ENCODE measurements around the genes ADH1C and C4orf17.

GRCh38 chr4:99154610-99155123, 10.6 kb upstream of the ADH4 start:
- PRO-cap = no peak

DNA sequence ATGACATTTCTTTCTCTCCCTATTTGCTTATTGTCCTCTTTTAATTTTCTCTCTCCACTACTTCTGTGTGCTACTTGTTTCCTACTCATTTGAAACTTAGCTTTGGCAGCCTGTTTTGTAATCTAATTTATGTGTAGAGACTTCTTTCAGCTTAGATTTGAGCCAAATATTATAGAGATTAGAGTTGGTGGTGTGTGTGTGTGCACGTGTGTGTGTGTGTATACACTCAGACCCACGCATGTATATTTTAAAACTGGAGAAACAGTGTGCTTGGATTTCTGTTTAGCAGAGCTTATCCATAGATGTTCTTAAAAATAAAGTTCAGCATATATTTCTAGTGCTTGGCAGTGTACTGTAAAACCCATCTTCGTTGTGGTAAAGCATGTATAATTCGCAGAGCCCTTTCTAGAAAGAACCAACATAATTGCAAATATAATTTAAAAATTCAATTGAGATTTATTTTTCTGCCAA, 1.8 kb downstream of the ADH1B start:
- PRO-cap = no peak

- PRO-cap = no peak
Measured at GRCh38 chr4:99320012-99320710, 1.0 kb downstream of the ADH1B start.

GRCh38 chr4:99342819-99343182, 9.7 kb downstream of the ADH1C start:
- PRO-cap = no peak

DNA sequence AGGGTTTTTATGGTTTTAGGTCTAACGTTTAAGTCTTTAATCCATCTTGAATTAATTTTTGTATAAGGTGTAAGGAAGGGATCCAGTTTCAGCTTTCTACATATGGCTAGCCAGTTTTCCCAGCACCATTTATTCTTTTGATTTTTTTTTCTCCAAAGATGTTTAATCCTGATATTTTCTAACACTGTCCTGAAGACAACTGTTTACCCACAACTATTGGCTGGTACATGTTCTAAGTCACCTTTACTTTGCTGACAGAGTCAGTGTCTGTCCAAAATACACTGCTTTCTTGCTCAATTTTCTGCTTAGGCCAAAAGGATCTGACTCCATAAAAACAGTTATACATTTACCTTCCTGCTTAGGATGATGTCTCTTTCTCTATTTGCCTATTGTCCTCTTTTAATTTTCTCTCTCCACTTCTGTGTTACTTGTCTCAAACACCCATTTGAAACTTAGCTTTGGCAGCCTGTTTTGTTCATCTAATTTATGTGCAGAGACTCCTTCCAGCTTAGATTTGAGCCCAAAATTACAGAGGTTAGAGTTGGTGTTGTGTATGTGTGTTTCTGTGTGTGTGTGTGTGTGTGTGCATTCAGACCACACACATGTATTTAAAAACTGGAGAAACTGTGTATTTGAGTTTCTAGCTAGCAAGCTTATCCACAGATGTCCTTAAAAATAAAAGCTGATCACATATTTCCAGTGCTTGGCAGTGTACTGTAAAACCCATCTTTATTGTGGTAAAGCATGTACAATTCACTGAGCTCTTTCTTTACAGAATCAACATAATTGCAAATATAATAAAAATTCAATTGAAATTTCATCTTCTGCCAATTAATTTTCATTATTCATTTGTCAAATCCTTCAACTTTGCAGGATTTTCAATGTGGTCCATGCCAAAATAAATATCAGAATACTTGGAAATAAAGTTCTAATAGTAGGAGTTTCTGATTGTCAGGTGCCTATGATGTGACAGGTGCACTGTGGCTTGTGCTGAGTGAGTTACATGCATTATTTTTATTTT, 3.0 kb downstream of the ADH1C start:
- PRO-cap = no peak

GRCh38 chr4:99352622-99353600, at the start of gene ADH1C:
Gene ADH1C, minus strand, starts transcription at chr4:99352746.
- PRO-cap = no peak

- PRO-cap = no peak
Measured at GRCh38 chr4:99413251-99413583, 21.9 kb downstream of the ADH7 start.

DNA sequence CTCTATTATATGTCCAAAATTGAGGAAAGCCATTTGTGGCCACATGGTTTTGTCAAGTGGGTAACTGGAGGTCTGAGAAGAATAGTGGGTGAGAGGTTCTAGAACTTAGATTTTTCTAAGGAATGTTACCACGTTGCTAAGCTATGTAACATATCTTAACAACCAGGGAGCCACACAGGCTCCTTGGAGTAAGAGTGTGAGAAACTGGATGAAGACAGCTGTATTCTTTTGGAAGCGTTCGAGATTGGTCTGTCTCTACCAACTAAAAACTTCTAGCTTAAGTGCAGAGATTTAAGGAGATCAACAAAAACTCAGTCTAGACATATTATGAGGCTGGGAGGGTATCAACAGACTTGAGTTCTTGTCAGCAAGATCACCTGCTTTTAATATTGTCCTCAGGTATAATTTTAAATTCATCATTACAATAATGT, at the start of gene C4orf17:
Gene C4orf17, plus strand, starts transcription at position 148 of the 431 bp plus-strand sequence.
- PRO-cap = no peak

GRCh38 chr4:99817247-99817845, 719 bp downstream of the DAPP1 start:
- PRO-cap = no peak

DNA sequence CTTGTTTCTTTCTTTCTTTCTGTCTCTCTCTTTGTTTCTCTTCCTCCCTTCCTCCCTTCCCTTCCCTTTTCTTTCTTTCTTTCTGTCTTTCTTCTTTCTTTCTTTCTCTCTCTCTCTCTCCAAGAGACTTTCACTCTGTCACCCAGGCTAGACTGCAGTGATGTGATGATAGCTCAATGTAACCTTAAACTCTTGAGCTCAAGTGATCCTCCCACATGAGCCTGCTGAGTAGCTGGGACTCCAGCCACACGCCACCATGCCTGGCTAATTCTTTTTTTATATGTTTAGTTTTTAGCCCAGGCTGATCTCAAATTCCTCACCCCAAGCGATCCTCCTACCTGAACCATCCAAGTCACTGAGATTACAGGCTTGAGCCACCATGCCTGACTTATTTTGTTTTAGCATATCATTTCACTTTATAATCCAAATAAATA, 64.3 kb upstream of the EMCN start:
- PRO-cap = no peak

- PRO-cap = no peak
Measured at GRCh38 chr4:101020826-101021411, 326.4 kb downstream of the PPP3CA start.

DNA sequence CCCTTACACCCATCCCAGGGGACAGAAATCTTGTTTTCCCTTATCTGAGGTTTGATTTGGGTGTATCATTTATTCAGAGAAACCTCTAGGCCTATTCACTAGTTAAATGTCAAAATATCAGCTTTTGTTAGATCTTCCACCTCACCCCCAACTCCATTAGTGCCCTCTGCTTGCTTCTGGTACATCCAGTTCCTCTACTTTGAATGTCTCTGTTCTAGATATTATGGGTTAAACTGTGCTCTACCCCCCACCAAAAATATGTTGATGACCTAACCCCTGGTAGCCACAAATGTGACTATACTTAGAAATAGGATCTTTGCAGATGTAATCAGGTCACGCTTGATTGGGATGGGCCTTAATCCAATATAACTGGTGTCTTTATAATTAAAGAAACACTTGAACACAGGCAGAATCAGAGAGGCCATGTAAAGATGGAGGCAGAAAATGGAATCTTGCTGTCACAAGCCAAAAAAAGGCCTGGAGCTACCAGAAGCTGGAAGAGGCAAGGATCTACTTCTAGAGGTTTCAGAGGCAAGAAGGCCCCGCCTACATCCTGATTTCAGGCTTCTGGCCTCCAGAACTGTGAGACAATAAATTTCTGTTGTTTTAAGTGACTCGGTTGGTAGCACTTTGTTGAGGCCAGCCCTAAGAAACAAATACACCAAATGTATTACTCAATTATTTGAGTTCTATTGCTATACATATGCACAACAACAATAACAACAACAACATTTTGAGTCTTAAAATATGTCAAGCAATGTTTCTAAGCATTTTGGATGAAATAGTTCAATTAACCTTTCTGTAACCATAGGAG, 220.1 kb downstream of the PPP3CA start:
- PRO-cap = no peak

- PRO-cap = no peak
Measured at GRCh38 chr4:101283398-101284164, 63.7 kb downstream of the PPP3CA start.

DNA sequence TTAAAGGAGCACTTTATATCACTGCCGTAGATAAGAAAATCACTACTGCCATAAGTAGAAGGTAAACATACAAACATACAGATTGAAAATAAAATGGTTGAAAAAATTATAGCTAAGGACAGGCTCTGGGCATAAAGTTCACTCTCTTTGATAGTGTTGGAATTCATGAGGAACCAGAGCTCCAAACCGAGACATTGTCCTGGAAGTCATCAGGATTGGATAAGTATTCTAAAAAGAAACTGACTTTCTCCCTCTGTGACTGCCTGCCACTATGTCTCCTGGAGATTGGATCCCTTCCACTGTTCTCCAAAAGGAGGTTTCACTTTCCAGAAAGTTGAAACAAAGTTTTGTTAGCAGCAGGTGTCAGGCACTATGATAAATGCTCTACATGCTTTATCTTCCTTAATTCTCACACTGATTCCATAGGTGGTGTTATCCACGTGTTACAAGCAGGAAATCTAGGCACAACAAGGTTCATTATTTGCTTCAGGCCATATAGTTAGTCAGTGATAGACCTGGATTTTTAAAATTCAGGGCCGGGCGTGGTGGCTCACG, 16.8 kb downstream of the BANK1 start:
- PRO-cap = no peak

DNA sequence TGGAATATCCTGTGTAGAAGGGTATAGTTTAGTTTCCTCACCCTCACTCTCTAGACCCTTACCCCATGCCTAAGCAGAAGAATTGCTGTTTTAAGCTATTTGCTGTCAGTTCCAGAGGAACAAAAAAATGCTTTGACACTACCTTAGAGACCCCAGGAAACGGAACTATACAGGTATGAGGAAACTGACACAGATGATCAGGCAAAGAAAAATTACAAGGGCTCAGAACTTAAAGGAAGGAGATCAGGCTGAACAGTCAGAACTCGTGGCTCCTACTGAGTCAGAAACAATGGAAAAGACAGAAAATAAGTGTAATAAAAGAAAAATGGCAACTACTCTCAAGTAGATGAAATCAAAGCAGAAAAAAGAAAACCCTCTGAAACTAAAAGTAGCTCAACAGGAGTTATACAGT, 65.6 kb downstream of the BANK1 start:
- PRO-cap = no peak

- PRO-cap = no peak
Measured at GRCh38 chr4:102503662-102504375, 2.7 kb downstream of the NFKB1 start.

GRCh38 chr4:102518539-102519229, 17.5 kb downstream of the NFKB1 start:
- PRO-cap = no peak

GRCh38 chr4:102560474-102561328, 59.5 kb downstream of the NFKB1 start:
- PRO-cap = no peak

DNA sequence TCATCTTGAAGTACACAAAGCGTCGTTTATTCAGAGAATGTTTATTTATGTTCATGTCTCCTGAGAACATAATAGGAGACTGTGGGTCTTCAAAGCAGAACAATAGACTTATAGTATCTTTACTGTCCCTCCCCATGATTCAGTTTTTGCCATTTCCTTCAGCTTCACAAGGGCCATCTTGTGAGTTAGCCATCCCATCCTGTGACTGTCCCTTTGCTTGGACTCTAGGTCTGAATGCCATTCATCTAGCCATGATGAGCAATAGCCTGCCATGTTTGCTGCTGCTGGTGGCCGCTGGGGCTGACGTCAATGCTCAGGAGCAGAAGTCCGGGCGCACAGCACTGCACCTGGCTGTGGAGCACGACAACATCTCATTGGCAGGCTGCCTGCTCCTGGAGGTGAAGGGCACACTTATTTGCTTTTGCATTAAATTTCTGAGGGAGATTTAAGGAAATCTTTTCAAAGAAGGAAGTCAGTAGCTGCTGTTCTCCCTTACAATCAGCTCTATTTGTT, 105.8 kb downstream of the NFKB1 start:
- PRO-cap = no peak

DNA sequence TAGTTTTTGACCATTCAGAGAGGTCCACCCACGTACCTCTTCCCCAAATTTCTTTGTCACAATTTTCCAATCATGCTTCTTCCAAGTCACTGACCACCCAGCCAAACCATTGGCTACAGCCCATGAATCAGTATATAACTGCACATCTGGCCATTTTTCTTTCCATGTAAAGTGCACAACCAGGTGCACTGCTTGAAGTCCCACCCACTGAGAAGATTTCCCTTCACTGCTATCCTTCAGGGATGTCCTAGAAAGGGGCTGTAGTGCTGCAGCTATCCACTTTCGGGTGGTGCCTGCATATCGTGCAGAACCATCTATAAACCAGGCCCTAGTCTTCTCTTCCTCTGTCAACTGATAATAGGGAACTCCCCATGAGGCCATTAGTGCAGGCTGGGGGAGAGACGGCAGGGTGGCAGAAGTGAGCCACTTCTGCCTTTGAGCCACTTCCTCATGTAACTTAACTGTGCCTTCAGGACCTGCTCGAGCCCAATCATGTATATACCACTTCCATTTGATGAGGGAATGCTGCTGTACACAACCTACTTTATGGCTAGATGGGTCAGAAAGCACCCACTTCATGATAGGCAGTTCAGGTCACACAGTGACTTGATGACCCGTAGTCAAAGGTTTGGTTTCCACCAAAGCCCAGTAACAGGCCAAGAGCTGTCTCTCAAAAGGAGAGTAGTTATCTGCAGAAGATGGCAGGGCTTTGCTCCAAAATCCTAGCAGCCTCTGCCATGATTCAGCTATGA, 17.4 kb downstream of the MANBA start:
- PRO-cap = no peak

Data from mesothelial cell of epicardium (in vitro differentiated cells).